Epithelial cell of esophagus (primary cell): ENCODE measurements around a stretch of chr4.

- RRBS, result no CpG with 5 or more reads among the region's 2 CpGs
Observed at GRCh38 chr4:152382213-152382834, 153.6 kb downstream of the FBXW7 start.

- RRBS, result no CpG with 5 or more reads among the region's 2 CpGs
Observed at GRCh38 chr4:152412348-152412774, 123.5 kb downstream of the FBXW7 start.

DNA sequence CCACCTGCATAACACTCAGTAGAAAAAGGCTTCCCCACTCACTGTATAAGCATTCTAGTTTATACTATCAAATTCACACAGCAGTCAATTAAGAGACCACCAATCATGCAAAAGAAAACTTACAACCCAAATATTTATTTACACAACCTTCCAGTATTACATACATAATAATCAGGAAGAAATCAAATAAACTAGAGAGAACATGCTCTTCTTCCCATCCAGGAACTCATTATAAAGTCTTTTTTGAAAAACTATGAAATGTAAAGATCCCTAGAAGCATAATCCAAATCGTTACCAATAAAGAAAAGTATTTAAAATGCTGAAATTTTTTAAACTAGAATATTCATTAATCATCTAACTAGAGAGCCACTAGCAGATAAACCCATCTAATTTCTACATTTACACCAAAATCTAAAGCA is 11.0 kb downstream of the FBXW7 start:
- RRBS, result no CpG with 5 or more reads among the region's 1 CpG

DNA sequence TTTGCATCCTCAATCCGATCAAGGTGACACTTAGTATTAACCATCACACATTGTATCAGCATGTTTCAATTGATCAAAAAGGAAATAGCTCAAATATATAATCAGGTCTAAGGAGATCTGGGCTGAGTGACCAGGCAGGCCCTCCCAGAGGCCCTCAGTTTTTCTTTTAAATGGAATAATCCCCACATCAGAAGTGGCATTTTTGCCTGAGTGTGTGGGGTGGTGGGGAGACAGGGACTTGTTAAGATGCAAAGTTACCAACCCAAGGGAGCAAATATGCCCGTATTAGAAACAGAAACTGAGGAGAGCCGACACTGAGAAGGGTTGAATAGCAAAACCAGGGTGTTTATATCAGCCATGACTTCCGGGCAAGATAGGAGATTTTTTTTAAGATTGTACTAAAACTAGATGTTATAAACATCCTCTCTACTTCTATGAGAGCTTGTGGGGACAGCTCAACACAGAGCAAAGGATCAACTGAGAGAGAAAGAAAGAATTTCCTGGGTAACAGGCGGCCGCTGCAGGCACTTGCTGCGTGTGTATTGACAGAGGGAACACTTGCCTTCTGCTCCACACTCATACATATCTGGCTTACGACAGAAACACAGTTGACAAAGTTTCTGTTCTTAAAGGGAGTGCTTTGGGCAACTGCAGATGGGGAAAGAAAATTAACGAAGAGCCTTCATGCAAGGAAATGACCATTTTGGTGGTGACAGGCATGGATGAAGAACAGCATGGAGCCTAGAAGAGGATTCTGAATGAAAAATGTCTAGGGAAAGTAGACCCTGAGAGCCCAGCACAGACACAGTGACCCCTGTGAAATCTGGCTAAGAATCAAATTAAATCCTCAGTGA is 49.1 kb upstream of the FBXW7 start:
- RRBS, result no CpG with 5 or more reads among the region's 9 CpGs

- RRBS, result no CpG with 5 or more reads among the region's 16 CpGs
Observed at GRCh38 chr4:152591331-152591953, 55.5 kb upstream of the FBXW7 start.

- RRBS, result no CpG with 5 or more reads among the region's 2 CpGs
Observed at GRCh38 chr4:152697639-152698232, 17.9 kb upstream of the TMEM154 start.

GRCh38 chr4:152800514-152801384 is 21.0 kb downstream of the ARFIP1 start:
- RRBS, result no CpG with 5 or more reads among the region's 9 CpGs

GRCh38 chr4:152802601-152803239 is 23.0 kb downstream of the ARFIP1 start:
- RRBS, result no CpG with 5 or more reads among the region's 4 CpGs

GRCh38 chr4:153115507-153116767 is 88.3 kb upstream of the TRIM2 start:
- RRBS, result no CpG with 5 or more reads among the region's 13 CpGs

DNA sequence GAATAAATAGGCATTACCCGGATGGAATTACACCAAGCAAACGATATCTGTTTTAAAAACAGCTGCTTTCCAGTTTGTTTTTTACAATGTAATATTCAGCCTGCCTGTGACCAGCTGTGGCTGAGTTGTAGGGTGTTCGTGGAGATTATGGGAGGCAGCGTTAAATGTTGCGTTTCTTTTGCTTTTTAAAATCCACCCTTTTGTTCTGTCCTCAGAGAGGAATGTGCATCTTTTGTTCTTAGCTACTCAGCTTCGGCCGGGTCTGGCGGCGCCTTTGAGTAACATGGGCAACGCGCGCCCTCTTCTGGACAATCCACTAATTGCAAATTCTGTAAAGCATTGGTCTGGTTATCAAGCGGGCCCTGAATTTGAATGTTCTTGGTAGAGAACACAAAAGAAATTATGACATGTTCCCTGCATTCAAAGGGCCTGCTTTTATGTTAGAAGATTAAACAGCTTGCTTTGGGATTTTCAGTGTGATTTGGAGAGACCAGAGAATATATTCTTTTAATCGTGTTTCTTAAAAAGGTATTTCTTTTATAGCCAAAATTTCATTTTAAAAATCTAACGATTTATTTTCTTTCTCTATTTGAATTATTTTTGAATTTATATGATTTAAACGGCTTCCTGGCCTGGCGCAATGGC is 76.3 kb upstream of the TRIM2 start:
- RRBS, result no CpG with 5 or more reads among the region's 17 CpGs

- RRBS, result no CpG with 5 or more reads among the region's 4 CpGs
Observed at GRCh38 chr4:153244900-153245468, 40.7 kb downstream of the TRIM2 start.

GRCh38 chr4:153246624-153247031 is 42.4 kb downstream of the TRIM2 start:
- RRBS, result no CpG with 5 or more reads among the region's 6 CpGs

- RRBS, result no CpG with 5 or more reads among the region's 3 CpGs
Observed at GRCh38 chr4:153258589-153259047, 54.4 kb downstream of the TRIM2 start.

DNA sequence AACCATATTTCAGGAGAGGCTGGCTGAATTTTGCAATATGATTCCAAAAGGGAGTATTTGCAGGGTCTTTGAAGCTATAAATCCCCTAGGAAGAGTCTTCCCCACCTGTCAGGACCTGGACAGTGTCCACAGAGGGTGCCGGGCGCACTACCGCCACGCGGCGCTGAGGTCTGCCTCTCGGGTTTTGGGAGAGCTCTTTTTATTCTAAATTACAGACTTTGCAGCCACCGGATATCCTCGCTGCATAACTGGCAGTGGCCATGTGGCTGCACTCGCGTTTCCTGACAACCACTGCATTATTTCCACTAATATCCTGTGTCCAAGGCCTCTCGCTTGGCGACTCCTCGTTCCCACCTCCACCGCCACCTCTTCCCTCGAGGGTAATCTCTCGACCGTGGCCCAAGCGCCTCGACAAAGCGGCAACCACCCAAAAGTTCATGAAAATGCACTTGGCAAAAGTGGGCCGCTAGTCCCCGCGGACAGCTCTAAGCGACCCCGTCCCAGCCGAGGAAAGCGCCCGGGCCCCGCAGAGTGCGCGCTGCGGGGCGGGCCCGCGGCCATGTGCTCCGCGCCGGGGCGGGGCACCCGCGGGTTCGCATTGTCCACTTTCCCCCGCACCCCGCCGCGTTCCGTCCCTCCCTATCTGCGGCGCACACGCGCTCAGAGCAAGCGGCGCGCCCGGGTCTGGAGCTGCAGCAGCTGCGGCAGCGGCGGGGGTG is 457 bp upstream of the TMEM131L start:
- RRBS, result 2% methylated on average over 18 of the region's 59 CpGs

DNA sequence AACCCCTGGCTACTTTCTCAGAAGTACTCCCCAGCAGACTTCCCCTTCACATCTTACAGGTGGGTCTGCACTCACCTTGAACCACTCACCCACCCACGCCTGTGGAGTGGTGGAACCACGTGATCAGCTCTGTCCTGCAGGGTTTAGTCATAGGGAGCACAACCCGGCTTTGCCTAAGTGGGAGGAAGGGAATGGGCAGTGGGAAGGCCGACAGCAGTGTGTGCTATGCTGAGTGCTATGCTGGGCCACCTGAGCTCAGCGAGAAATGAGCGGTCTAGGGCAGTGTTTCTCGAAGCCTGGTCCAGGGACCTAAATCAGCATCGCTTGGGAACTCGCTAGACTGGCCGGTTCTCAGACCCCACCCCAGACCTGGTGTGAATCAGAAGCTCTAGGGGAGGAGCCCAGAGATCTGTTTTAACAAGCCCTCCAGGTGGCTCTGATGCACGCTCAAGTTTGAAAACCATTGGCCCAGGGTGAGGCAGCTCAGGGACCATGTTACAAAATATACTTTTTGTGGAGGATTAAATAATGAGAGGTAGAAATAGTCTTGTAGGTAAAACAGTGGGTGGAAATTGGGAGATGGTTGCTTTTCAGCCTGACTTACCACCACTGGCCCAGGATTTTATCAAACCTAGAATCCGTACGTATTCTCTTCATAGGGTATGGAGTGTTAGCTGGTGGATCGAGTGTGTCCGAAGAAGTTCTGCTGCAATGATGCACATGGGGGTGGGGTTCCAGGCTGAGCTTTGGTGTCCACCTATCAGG is 20.7 kb downstream of the TMEM131L start:
- RRBS, result no CpG with 5 or more reads among the region's 15 CpGs

GRCh38 chr4:153497880-153498396 is 31.8 kb downstream of the TMEM131L start:
- RRBS, result no CpG with 5 or more reads among the region's 6 CpGs

- RRBS, result no CpG with 5 or more reads among the region's 4 CpGs
Observed at GRCh38 chr4:153523895-153524483, 57.8 kb downstream of the TMEM131L start.

DNA sequence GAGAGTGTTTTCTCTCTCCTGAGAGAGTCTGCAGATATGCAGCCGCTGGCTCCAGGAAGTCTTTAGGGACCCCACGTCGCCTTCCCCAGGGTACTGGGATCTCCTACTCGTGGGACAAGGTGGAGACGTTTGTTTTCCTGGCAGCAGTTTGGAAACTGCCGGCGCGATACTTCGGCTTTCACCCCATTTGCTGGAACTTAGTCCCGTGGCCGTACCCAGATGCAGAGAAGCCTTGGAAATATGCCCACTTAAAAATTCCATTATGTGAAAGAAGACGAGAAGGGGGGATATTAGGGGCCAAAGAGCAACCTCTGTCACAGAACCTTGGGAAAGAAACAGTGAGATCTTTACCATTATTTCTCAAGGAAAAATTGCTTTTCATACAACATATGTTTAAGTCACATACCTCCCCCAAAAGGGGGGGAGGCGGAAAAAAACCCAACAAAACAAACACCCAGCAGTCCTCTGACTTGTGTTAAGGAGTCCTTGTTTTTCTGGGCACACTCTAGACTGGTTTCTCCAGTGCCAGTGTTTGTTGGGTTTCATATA is 72.7 kb downstream of the TMEM131L start:
- RRBS, result no CpG with 5 or more reads among the region's 13 CpGs

DNA sequence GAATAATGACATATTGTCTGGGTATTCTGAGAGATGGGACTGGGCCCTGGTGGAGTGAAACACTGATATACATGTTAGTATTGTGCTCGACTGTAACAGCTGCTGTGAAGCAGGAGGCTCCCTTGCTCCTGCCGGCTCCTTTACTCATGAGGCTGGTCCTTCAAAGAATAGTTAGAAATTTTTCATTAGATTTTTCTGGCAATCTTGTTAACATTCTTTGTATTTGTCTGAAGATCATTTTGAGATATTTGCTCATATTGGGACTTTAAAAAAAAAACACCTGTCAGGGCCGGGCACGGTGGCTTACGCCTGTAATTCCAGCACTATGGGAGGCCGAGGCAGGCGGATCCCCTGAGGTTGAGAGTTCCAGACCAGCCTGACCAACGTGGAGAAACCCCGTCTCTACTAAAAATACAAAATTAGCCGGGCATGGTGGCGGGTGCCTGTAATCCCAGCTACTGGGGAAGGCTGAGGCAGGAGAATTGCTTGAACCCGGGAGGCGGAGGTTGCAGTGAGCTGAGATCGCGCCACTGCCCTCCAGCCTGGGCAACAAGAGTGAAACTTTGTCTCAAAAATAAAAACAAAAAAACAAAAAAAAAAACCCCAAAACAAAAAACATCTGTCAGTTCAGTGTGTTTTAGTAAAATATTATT is 73.5 kb downstream of the TMEM131L start:
- RRBS, result no CpG with 5 or more reads among the region's 15 CpGs

GRCh38 chr4:153651384-153652414 is 32.4 kb upstream of the TLR2 start:
- RRBS, result no CpG with 5 or more reads among the region's 12 CpGs